PC-3 (cell line): Measurements from ENCODE around the genes PDSS1 and MASTL.

DNA sequence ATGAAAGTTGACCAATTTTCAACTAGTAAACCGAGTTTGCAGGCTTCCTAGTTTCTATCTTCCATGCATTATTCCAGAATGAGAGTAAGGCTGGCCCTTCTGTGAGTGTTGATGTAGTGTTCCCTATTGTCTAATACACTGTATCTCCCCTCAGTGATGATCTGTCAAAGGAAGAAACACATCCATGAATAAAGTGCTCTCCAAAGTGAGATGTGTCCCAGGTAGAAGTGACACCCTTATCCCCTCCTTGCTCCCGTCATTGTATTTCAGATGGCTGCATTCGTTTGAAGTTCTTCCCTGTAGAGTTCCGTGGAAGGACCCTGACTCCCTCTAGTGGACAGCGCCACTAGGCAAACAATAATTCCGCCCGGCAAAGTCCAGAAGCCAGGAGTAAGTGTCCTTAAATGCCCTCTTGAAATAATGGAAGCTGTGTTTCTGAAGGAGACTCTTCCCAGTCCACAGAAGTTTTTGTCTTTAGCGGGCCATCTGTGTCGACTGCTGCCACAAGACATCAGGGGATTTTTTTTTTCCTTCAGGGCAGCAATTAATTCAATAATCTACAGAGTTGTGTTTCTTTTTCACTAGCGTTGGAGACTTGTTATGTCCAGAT lies 64.5 kb downstream of the THNSL1 start:
- RAMPAGE, long total RNA, result no peak

DNA sequence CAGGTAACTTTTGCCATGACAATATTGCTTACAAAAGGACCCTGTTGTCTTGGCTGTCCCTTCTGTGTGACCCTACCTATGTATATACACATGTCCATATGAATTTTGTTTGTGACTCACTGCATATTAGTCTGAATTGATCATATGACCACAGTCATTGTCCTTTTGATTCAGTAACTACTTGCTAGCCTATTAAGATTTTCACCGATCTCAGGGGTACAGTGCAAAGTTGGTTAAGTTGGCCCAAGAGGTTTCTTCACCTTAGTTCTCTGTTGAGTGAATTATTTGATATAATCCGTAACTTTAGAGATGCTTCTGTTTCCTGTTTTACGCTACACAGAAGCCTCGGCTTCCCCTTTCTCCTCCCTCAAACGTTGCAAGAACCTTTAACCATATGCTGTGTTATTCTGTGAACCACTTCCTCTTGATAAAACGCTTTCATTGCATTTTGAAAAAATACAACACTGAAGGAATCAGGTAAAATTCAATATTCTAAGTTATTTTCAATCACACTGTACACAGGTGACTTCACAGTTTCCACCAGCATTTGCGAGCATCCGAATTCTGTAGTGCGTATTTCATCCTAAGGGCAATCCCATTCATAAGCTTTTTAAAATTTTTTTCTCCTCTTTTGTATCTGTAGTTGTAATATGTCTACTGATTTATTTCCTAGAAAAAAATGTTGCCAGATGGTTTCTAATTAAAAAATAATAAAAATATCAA lies 44.0 kb downstream of the APBB1IP start:
- RAMPAGE, long total RNA, result no peak

DNA sequence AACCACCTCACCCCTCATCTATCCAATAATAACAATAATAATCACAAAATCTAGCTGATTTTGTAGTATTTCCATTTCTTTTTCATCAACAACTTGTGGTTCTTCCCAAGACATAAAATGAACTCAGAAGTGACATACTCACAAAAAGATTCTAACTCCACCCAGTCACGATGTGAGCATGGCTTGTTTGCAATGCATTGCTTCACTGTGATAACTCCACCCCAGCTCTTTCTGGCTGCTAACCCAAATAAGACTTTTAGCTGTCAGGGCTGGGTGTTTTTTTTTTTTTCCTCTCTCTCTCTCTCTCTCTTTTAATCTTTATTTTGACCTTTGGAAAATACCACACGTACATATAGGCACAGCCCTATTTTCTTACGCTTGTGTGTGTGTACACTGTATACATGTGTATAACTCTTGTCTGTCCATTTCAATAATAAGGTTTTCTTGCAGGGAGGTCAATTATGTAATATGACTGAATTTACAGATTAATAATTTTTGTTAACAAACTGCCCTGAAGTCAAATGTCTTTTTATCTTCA lies 48.9 kb downstream of the APBB1IP start:
- RAMPAGE, long total RNA, result no peak

GRCh38 chr10:26574722-26575297 lies 122.7 kb upstream of the PDSS1 start:
- RAMPAGE, long total RNA, result no peak

GRCh38 chr10:26697057-26698165 lies at the start of gene PDSS1:
PDSS1 (plus strand) TSS chr10:26697701.
- RAMPAGE, long total RNA, result no peak

- RAMPAGE, long total RNA, result no peak
Measured at GRCh38 chr10:27017599-27017991, 82.7 kb downstream of the ANKRD26 start.

DNA sequence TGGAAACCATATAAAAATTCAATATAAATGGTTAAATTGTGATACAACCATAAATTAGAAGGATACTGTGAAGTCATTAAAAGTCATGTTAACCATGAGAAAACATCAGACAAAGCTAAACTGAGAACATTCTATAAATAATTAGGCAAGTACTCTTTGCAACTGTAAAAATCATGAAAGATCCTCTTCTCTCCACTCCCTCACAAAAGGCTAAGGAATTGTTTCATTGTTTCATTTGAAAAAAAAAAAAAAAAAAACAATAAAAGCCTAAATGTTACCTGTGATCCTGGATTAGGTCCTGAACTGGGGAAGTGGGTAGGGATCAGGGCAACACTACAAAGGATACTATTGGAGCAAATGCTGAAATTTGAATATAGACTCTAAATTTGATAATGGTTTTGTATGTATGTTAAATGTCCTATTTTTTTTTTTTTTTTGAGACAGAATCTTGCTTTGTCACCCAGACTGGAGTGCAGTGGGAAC lies 25.0 kb upstream of the ANKRD26 start:
- RAMPAGE, long total RNA, result no peak

DNA sequence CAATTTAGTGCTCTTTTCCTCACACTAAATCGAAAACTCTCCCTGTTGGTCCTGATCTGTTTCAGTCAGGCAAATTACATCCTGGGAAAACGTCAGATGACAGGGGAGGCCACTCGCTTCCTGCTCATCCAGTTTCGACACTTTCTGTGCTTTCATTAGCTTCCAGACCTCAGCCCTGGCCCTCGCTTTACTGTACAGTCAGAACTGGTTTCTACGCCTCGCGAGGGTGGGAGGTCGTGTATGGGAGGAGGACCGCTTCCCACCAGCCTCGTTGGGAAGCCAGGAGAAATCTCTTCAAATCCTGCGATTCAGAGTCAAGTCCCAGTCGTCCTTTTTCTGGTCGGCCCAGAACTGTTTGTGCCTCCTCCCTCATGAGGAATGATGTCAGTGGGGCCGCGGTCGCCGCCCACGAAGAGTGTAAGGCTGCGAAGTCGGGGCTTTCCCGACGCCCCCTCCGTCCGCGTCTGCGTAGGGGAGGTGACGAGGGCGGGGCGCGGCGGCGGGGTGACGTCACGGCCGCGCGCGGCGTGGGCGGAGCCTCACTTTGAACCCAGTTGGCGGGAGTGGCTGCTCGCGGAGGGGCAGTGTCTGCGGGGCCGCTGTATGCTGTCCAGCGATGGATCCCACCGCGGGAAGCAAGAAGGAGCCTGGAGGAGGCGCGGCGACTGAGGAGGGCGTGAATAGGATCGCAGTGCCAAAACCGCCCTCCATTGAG lies at the start of gene MASTL:
Gene MASTL (plus strand): TSS at position 542 of the 715 bp plus-strand sequence.
- RAMPAGE, long total RNA, result no peak

- RAMPAGE, long total RNA, result no peak
Measured at GRCh38 chr10:27536790-27537361, 32.8 kb downstream of the RAB18 start.

DNA sequence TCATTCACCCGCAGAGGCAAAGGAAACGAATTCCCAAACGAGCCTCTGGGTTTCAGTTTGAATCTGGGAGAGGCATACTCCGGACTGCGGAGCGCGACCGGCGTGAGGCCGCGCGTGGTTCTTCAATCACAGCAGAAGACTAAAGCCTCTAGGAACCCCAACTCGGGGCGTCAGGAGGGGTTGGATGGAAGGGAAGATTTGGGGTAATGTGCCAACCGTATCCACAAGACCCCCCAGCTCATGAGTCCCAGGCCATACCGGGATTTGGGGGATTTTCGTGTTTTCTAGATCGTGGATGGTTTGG lies 1.9 kb downstream of the MKX start:
- RAMPAGE, long total RNA, result no peak

DNA sequence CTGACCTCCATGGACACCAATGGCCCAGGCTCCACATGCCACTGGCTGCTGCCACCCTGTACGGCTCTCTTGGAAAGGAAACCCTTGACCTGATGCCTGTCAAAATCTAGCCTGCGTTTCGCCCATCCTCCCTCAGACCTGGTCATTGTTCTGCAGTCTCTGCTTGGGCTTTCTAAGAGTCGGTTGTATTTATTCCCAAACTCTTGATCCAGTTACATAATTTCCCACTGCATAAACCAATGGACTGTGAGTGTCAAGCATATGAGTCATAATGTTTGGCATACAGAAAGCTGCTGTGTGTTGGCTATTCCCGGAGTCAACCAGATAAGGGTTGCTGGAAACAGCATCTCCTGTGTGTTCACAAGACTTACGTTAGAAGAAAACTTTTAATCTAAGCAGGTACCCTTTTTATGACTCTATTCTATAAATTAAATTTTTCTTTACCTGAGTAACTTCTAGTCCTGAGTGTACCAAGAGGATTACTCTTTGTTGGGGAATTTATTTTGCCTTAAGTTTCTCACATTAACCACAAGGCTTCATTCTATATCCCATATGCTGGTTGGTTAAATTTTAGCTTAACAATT lies 74.6 kb upstream of the MKX start:
- RAMPAGE, long total RNA, result no peak

DNA sequence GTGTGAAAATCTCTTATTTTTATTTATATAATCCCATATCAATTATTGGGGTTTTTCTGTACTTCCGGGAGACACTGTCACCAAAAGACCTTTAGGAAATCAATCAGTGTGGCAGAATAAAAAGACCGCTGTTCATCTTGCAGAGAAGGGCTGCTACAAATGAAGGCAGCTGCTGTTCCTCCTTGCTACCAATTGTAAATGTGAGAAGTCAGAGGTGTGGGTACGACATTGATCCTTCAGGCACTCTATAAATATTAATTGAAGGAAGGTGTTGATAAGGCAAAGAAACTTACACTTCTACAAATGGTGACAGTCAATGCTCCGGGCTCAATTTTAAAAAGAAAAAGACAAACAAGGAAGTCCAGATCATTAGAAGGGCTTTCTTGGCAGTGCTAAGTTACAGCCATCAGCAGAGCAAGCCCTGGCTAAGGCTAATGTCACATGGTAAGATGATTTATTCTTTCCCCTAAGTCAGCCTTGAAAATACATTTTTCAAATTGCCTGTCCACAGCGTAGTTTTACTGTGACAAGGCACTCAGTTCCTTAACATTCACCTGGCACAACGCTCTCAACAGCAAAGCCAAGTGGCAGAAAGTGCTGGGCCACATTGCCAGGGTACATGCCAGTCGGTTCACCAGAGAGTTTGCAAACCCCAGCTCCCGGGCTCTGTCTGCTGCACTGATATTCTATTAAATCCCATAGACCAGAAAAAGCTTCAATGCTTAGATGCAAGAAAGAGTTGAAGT lies 23.5 kb upstream of the MPP7 start:
- RAMPAGE, long total RNA, result no peak

DNA sequence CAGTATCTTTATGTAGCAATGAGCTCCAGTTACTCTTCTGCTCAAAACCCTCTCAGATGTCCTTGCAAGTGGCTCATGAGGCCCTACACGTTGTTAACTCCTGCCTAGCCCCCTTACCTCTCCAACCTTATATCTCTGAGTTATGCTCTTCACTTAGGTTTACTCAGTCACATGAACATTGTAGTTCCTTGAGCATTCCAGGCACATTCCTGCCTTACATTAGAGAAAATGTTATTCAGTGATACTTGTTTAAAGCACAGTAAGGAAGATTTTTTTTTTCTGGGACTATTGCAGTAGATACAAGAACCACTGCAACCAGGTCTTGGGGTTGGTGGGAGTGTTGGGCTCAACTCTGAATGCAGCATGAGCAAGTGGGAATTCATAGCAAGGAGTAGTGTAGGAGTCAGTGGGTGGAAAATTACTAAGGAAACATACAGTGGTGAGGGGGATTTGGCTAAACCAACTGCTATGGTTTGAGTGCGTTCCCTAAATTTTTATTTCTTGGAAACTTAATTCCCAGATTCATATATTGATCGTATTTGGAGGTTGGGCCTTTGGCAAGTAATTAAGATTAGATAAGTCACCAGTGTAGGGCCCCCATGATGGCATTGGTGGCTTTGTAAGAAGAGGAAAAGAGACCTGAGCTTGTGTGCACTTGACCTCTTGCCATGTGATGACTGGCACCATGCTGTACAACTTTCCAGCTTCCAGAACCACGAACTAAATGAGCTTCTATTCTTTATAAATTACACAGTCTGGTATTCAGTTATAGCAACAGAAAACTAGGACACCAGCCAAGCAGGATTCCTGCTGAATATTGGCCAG lies 22.5 kb downstream of the WAC start:
- RAMPAGE, long total RNA, result no peak

GRCh38 chr10:28559118-28559659 lies 26.3 kb downstream of the WAC start:
- RAMPAGE, long total RNA, result no peak

DNA sequence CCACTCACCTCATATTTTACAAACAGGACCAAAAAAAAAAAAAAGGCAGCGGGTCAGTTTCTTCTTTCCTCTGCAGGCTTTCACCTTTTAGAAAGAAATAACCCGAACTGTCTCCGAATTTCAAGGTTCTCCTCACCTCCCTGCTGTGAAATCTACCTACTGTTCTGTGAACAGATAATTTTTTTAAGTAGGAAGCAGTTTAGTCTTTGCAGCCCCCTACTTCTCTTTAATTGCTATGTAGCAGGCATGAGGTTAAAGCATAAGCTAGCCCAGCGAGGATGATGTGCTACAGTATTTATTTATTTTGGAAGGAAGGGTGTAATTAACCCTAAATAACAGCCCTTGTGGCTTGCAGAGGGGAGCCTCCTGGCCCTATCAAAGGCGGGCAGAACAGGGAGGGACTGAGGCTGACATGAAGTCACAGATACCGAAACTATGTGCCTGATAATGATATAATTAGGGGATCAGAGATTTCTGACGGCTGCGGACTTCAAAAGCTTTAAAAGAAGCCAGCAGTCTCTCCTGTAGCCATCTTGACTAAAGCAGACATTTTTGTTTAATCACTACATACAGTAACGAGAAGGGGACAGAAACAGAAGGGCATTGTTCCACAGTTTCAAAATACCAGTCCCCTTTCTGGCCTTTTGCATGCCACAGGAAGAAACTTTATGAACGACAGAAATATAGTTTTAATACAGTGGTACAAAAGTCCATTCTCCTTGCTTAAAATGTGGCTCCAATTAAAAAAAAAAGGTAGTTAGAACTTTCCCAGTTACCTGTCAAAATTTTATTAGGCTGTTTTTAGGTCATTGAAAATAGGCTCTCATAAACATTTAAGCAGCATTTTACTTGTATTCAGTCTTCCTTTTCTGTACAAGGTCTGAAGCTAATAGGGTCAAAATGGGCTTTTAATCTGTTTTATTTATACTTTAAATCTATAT lies 1.7 kb downstream of the BAMBI start:
- RAMPAGE, long total RNA, result no peak

DNA sequence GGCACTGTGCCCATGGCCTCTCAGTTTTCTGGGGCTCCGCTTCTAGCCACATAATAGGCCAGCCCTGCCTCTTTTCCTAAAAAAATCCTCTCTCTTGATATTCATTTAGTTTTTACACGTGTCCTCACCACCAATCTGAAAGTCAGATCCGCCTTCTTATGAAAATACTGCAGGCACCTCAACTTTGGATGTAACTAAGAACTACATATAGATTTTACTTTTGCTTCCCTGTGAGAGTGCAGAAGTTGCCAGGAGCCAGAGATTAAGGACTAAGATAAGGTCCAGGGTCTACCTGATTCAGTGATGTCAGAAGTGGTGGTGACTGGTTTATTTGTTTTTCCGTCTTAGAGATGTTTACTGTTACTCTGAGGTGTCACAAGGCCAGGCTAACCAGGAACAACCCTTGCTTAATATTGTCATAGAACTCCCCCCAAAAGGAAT lies 7.8 kb downstream of the BAMBI start:
- RAMPAGE, long total RNA, result no peak

DNA sequence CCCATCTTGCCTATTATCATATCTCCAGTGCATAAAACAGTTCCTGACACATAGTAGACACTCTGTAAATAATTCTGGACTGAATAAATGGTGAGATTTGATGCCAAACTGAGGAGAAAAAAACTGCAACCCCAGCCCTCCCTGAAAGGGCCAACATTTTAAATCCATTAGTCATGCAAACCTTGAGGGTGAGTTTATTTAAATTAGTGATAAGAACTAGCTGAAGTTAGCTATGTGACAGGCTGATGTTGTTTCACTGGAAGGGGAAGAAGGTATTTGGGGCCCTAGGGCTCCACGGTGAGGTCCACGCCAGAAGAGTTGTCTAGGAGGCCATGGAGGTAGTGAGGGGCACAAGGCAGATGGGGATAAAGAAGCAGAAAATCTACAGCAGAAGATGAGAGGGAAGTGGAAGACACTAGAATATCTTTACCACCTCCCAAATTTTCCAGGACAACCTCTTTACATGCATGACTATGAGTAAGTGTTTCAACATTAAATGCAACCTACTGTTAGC lies 183.3 kb upstream of the LYZL1 start:
- RAMPAGE, long total RNA, result no peak

DNA sequence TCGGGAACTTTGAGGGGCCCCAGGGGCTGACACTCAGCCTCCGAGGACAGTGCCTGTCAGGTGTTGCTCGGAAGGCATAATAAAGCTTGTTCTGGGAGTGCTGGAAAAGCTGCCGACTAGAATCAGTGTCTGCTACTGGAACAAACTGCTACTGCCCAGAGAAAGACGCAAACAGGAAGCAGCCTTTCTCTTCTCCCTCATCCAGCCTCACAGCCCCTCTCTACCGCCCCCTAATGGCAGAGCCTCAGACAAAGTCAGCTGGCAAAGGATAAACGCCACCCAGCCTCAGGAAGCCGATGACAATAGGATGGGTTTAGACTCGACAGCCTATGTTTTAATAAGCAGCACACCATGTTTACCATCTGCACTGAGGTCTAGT lies 169.5 kb upstream of the LYZL1 start:
- RAMPAGE, long total RNA, result no peak

DNA sequence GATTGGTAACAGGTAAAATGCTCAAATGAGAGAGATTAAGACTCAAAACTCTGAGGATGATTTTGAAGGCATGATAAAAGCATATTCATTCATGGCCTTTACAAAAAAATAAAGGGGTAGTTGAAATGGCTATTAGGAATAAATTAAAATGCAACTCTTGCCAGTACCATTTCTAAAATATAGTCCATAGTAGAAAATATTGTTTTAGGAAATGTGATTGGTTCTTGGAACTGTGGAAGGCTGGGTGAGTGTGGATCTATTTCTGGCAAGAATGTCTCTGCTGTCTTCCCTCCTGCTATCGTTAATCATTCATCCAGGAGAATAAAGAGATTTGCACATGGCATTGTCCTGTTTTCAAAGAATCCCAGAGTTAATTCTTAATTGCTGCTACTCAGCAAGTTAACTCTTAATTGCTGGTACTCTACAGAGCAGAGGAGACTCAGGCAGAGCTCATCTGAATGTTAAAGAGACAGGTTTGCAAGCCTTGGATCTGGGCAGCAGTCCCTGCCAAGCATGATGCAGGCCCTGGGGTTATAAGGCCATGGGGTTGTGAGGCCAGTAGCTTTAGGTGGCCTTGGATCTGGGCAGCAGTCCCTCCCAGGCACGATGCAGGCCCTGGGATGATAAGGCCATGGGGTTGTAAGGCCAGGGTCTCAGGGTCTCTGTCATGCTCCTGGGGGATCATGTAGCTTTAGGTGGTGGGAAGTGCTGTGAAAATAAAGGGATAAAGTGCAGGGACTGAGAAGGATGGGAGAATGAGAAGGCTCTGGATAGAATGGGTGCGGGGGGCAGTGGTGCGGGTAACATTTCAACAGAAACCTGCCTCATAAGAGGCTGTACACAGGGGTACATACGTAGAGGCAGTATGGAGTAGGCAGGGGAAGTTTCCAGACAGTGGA lies 162.4 kb downstream of the SVIL start:
- RAMPAGE, long total RNA, result no peak

GRCh38 chr10:29522197-29522963 lies 112.4 kb downstream of the SVIL start:
- RAMPAGE, long total RNA, result no peak